Left ventricle myocardium (tissue), 1 donor: Measurements from ENCODE around the gene PHLDA3.

GRCh38 chr1:200314184-200314732 lies 95.6 kb downstream of the ZNF281 start:
- PRO-cap = no peak

DNA sequence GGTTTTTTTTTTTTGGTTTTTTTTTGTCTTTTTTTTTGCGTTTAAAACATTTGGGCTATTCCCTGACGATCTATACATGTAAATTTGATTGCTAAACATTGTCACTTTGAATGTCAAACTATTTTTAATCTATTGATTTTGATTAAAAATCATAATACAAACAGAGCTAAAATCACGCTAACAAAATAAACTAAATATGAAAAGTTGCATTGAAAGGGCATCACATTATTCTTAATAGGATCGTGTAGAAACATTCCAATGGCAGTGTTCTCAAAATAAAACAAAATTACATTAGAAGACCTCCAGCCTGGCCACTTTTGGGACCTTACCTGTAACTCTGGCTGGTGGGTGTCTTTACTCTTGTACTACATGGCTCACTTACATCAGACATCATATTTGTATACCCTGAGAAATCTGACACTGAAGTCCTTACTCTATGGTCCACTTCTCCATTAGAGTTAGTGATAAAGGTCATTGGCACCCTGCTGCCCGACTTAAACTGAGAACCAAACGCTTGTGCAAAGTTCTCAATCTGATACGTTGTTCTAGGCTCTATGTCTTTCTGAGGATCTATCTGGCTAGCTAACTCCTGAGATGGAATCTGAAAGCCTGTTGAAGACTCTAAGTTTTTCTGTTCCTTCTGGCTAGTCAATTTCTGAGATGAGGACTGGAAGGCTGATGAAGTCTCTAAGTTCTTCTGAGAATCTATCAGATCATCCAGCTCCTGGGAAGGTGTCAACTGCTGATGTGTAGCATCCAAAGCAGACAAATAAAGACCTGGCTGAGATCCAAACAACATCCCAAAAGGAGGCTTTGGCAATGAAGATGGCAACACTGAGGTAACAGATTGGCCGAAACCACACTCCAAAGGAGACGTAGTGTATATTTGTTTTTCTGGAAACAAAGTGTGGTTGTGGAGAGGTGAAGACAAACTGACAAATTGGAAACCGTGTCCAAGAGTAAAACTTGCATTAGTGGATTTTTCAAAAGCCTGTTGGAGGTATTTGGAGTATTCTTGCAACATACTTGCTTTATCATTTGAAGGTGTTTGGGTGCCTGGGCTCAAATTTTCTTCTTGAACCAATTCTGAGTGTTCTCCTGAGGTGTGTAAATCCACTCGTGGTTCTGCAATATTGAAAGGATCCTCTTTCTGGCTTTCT lies 2.8 kb downstream of the ZNF281 start:
- PRO-cap = no peak

DNA sequence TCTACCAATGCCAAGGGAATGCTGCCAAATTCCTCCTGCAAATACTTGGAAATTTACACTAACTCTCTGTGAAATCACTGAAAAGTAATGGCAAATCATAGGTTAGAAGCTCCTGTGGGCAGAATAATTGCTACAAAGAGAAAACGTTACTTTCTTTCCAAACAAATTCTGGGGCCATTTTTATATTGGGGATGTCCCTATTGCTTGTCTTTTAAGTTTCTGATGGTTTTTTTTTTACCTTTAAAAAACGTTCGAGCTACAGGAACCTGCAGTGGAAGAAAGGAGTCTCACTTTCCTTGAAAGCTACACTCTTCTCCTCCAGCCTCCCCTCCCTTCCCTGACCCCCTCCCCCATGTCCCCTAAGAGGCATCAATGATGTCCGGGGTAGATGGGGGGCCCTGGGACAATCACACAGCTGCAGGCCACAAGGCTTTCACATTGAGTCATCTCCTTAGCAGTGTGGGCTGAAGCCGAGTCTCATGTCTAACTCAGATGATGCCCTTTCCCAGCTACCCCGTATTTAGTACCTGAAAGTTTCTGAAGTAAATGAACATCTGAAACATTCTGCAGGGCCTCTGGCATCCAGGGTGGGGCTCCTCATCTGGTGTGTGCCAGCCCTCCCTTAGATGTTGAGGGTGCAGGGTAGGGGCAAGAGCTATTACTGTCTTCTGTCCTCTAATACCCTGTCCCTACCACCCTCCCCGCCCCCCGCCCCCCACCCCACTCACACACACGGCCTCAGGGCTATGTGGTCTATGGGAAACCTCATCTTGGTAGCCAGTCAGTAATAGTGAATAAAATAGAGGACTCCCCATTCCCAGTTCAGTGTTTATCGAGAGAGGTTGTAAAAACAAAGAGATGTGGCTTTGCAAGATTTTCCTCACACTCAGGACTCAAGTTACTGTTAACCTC lies 6.2 kb upstream of the GPR25 start:
- PRO-cap = no peak

GRCh38 chr1:200993346-200993634 lies 30.2 kb downstream of the KIF21B start:
- PRO-cap = no peak

GRCh38 chr1:201184791-201185413 lies 5.7 kb upstream of the IGFN1 start:
- PRO-cap = no peak

- PRO-cap = no peak
Observed at GRCh38 chr1:201275157-201275852, 8.0 kb upstream of the PKP1 start.

DNA sequence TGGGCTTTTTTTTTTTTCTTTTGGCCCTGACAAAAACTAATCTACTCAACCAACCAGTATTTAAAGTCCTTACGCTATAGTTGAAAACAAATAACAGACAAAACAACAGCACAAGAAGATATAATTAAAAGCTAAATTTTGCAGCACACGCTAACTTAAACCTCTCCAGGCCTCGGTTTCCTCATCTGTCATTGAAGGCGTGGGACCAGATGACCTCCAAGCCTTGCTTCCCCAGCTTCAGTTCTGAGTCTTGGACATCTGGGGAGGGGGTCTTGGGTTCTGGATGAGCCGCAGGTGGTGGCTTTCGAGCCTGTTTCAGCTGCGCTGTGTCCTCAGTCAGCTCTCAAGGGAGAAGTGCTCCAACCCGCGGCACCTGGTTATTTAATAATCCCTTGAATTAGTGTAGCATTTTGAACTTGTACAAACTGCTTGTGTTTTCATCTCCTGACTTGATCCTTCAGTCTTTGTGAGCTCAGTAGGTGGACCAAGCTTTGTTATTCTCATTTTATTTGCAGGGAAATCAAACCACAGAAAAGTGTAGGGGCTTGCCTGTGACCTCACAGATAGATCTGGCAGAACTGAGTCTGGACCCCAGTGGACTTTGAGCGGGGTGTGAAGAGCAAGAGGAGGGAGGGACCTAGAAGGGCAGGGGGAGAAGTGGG lies 18.6 kb downstream of the PKP1 start:
- PRO-cap = no peak

GRCh38 chr1:201346246-201347102 lies 31.0 kb downstream of the TNNT2 start:
- PRO-cap = no peak

- PRO-cap = unidirectional peak, minus-strand start at chr1:201356572
Observed at GRCh38 chr1:201356352-201356704, 21.2 kb downstream of the TNNT2 start.

DNA sequence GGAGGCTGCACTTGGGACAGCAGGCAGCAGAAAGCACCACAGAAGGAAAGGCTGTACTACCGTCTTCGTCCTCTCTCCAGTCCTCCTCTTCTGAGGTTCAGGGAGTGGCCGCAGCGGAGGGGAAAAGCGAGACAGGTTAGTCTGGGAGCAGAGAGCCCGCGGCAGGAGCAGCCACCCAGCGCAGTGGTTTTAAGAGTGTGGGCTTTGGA lies 7.8 kb downstream of the TNNT2 start:
- PRO-cap = no peak

GRCh38 chr1:201378307-201379379 lies 1.2 kb upstream of the TNNT2 start:
- PRO-cap = bidirectional peak, plus-strand start at chr1:201379136, minus-strand start at chr1:201378859

DNA sequence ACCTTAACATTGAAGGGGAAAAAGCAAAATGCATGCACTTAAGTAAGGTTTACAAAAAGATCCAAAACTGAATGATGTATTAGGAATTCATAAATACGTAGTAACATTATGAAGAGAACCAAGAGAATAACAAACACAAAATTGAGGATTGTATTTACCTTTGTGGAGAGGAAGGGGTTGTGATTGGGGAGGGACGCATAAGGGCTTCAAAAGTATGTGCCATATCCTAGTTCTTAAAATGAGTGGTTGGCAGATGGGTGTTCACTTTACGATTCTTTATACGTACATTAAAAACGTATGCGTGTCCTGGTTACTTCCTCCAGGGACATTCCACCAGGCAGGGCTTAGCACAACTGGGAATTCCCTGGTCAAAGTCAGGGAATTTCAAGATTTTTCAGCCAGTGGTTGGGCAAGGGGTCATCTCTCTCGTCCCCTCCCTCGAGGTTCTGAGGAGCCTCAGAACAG lies 4.6 kb upstream of the LAD1 start:
- PRO-cap = no peak

DNA sequence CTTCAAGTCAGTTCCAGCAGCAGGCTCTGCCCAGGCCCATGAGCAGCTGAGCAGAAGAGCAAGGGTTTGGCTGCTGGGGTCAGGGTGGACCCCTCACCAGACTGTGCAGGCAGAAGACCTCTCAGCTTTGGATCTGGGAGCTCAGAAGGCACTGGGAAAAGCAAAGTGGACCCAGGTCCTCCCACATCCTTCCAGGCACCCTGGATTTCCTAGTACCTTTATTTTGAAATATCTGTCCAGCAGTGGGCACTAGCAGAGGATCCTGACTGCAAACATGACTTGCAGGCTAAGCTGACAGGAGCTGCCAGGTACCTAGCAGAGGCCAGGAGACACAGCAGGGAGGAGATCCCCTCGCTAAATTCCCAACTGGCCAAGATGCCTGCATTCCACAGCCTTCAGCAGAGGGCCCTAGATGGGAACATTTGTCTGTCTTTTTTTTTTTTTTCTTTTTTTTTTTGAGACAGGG lies 13.3 kb downstream of the PHLDA3 start:
- PRO-cap = no peak

GRCh38 chr1:201468353-201469456 lies at the start of gene PHLDA3:
Gene PHLDA3, minus strand, starts transcription at chr1:201469188.
- PRO-cap = bidirectional peak, plus-strand start at chr1:201468596, minus-strand start at chr1:201468497; unidirectional peak, minus-strand start at chr1:201468960; bidirectional peak, plus-strand start at chr1:201469531, minus-strand start at chr1:201469134

- PRO-cap = bidirectional peak, plus-strand start at chr1:201469531, minus-strand start at chr1:201469134
Observed at GRCh38 chr1:201469457-201469718, 400 bp upstream of the PHLDA3 start.

GRCh38 chr1:201539565-201540615 lies 963 bp downstream of the NAV1 start:
- PRO-cap = bidirectional peak, plus-strand start at chr1:201540409, minus-strand start at chr1:201540133

GRCh38 chr1:201969592-201970643 lies 12.5 kb upstream of the RNPEP start:
- PRO-cap = no peak

GRCh38 chr1:201982074-201982432 lies 395 bp upstream of the RNPEP start:
- PRO-cap = no peak

DNA sequence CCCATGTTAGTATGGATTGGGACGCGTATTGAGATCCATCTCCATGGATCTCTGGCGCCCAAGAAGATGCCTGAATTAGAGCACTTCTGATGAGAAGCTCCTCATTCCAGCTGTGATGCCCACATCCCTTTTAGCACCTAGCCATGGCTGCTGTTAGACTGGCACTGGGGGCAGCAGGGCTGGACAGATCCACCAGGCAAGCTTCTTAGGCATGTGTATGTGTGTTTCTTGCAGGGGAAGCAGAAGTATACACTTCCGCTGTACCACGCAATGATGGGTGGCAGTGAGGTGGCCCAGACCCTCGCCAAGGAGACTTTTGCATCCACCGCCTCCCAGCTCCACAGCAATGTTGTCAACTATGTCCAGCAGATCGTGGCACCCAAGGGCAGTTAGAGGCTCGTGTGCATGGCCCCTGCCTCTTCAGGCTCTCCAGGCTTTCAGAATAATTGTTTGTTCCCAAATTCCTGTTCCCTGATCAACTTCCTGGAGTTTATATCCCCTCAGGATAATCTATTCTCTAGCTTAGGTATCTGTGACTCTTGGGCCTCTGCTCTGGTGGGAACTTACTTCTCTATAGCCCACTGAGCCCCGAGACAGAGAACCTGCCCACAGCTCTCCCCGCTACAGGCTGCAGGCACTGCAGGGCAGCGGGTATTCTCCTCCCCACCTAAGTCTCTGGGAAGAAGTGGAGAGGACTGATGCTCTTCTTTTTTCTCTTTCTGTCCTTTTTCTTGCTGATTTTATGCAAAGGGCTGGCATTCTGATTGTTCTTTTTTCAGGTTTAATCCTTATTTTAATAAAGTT lies 4.9 kb upstream of the ELF3 start:
- PRO-cap = no peak

- PRO-cap = no peak
Observed at GRCh38 chr1:202013046-202013472, 2.7 kb downstream of the ELF3 start.